Skeletal muscle satellite cell (primary cell): ENCODE measurements around a stretch of chr10.

DNA sequence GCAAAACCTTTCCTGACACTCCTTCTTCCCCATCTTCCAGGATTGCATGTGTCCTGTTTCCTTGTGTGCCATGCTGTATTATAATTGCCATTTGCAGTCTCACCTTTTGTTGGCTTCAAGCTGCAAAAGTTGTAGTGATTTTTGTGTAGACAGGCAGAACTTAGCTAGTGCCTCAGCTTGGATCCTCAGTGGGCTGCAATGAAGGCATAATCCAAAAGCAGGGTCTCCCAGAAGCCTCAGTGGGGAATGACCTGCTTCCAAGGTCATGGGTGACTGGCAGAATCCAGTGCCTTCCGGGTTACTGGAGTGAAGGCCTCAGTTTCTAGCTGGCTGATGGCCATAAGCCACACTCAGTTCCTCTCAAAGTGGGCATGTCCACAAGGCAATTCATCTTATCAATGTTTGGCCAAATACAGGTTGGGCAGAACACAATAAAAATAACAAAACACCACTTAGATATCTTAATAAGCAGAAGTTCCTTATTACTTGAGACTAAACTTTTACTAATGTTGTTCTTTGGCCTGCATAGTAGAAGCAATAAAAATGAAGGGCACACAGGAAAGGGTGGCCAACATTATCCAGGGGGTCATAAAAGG, 19.4 kb upstream of the AKR1C2 start:
- CAGE, long polyA plus RNA: no peak

DNA sequence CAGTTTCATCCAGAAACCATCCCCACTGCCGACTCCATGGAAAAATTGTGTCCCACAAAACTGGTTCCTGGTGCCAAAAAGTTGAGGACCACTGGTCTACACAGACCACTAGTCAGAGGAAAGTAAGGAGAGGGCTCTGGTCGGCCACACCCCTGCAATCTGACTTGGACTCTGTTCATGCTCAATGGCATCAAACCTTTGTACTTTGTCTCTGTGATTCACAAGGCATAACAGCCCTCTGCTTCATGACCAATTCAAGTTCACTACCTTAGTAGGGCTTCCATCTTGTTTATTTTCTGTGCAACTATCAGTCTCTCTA, 1.8 kb downstream of the TUBAL3 start:
- CAGE, long polyA plus RNA: no peak

DNA sequence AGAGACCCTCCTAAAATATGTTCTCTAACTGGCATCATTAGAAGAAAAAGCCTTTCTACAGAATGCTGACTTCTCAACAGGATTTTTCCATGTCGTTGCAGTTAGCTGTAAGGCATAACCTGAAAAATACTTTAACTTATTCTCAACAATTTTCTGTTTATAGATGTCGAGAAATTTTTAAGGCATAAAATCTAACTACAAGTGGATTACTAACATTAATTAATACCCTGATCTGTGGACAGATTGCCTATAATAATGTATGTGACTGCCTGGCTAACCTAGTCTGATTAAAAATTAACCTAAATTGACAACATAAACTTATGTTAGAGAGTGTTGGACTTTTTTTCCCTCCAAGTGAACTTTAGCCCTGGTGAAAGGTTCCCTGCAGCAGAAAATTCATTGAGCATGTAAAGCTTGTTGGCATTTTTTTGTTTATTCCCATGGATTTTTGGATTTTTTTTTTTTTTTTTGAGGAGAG, 35.9 kb downstream of the NET1 start:
- CAGE, long polyA plus RNA: no peak

- CAGE, long polyA plus RNA: no peak
Measured at GRCh38 chr10:5487432-5487959, 11.9 kb downstream of the CALML5 start.

DNA sequence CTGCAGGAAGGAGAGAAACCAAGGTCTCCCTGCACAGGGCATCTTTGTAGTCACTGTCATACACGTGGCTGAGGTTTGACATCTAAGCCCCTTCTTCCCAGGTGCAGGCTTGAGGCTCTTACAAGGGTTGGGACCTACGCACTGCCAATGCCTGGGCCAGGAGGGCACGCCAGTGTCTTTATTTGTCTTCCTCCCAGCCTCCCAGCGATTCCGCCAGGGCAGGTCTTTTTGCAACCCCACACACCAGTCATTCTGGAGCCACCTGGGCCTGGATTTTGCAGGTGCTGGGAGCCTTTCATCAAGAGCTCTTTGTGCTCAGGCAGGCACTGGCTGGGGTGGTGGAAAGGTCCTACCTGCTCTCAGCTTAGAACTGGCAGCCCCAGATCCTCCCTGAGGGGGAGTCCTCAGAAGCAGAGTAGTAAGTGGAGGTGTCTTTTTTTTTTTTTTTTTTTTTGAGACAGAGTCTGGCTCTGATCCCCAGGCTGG, 3.1 kb downstream of the CALML3 start:
- CAGE, long polyA plus RNA: no peak

DNA sequence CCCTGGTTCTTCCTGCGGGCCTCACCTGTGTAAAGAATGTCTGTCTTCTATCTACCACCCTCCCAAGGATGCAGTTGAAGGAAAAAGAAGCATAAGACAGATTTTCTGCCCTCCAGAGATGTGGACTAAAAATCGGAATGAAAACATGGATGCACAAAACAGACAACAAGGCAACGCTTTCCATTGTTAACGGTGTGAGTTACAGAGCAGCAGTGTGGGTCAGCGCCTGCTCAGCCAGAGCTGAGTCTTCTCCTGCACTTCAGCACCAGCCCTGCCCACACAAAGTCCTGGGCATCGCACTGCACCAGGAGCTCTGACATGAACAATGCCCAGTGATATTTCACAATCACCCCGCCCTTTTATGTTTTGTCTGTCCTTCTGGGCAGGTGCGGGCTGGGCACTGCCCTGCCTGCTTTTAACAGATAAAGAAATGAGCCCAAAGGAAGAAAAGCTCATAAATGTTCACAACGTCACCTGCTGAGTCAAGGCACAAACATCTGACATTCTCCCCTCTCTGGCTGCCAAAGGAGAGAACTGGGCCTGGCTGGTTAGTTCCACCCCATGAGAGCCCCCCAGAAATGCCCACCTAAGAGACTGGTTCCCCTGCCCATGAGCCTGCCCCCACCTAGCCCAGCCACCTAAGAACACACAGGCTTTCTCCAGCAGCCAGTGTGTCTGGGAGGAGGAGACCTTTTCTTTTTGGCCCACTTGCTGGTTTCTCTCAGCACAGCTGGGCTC, 22.1 kb downstream of the CALML3 start:
- CAGE, long polyA plus RNA: no peak

DNA sequence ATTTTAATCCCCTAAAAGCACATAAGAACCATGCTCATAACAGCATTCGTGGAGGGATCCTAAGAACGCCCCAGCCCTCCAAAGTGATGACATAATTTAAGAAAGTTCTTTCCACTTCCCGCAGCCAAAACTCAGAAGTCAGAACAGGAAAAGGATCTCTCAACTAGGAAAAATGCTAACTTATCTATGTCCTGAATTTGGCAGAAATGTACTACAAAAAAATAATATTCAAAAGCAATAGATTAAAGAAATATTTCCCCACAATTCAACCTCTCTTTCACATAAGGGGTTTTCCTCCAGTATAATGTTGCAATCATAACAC, 23.1 kb downstream of the ASB13 start:
- CAGE, long polyA plus RNA: no peak

GRCh38 chr10:5756352-5756913, 56.8 kb downstream of the GDI2 start:
- CAGE, long polyA plus RNA: no peak

- CAGE, long polyA plus RNA: no peak
Measured at GRCh38 chr10:5809439-5810007, 3.7 kb downstream of the GDI2 start.

- CAGE, long polyA plus RNA: no peak
Measured at GRCh38 chr10:5885599-5886215, 4.0 kb downstream of the ANKRD16 start.

DNA sequence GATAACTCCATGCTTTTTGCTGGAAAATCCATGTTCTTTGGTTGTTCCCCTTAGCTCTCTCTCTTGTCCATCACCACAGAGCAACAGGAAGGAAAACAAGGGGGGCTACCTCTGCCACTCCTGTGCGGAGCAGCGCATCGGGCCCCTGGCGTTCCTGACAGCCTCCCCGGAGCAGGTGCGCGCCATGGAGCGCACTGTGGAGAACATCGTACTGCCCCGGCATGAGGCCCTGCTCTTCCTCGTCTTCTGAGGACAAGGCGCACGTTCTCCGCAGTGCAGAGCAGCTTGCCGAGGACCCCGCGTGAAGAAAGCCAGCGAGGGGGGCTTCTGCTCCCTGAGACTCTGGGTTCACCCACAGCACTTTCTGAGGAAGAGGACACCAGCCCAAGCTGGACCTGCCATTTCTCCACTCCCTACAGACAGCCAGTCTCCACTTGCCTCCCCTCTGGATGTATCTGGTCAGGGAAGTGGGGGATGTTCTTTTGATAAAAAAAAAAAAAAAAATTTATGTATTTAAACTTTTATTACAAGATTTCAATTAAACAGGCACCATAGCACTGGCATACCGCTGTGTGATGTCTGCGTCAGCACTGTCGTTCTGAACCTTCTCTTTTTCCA, 40.2 kb downstream of the IL15RA start:
- CAGE, long polyA plus RNA: no peak

DNA sequence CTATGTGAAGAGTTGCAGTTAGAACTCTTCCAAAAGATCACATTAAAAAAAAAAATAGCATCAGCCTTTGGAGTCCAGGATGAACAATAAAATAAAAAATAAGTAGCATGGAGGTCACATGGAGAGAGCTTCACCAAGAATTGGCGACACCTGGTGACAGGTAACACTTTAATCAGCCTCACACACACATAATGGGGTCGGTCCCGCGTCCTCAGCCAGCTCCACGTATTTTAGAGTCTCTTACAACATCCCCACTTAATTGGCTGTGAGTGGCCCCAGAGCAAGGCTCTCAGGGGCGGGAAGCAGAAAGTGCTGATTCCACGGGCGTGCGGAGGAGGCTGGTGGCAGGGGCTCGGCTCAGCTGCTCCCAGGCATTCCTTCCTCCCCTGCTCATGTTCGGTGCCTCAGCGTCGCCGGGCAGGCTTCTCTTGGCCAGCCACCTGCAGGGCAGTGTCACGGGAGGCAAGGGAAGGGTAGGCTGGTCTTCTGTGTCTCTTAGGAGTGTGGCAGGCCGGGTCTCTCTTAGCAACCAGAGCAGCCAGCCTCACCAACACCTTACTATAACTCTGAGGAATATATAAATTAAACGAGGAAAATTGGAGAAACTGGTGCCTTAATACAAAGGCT, 33.9 kb downstream of the IL15RA start:
- CAGE, long polyA plus RNA: no peak

GRCh38 chr10:5944142-5945211, 32.9 kb downstream of the IL15RA start:
- CAGE, long polyA plus RNA: no peak

GRCh38 chr10:5965194-5965827, 12.0 kb downstream of the IL15RA start:
- CAGE, long polyA plus RNA: no peak

- CAGE, long polyA plus RNA: no peak
Measured at GRCh38 chr10:6008839-6009038, 31.4 kb upstream of the IL15RA start.

GRCh38 chr10:6091492-6092193, 2.8 kb downstream of the RBM17 start:
- CAGE, long polyA plus RNA: no peak

DNA sequence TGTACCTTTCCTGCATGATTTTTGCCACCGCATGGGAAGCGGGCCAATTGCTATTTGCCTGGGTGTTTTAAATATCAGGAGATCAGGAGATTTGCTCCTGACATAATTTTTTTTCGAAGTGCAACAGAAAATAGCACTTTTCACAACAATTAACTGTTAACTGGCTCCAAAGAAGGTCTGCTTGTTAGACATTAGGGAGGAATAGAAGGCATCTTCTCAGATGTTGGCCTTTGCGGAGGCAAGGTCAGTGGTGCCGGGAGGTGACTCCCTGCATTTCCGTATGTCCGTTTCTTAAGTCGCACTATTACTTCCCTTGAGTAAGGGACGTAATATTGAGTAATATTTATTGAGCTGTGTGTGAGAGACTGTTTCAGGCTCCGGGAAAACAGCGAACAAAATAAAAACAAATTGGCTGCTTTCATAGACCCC, 54.7 kb downstream of the RBM17 start:
- CAGE, long polyA plus RNA: no peak

DNA sequence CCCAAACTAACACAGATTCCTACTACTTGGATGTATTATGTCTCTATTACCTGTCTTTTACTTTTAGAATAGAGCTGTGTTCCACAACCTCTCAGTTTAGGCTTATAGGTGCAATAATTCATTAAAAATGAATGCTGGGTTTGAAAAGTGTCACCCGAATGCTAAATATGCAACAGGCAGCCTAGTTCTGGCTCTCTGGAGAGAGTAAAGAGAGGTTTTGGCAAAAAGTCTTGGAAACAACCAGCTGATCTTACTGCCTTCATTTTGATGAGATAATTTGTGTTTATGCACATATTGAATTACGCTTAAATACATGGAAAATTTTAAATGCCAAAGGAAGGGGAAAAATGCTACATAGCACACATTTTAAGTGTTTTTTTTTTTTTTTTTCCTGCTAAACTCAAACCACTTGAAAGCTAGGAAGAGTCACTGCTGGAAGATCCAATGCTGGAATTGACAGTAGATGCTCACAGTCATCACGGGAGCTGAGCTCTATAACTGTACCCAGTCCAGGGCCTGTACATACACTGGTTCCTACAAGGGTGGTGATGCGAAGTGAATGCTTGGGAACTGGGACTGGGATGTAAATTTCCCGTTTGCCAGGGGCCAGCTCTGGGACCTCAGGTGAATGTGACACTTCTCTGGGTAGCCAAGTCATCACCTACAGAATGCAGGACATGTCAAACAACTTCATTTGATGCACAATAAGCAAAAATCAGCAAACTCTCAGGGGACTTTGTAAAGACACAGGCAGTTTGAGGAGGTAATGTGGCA, 151.6 kb downstream of the PFKFB3 start:
- CAGE, long polyA plus RNA: no peak

GRCh38 chr10:6492186-6492686, 87.8 kb downstream of the PRKCQ start:
- CAGE, long polyA plus RNA: no peak

GRCh38 chr10:6597374-6598002, 17.4 kb upstream of the PRKCQ start:
- CAGE, long polyA plus RNA: no peak